Measurements from ENCODE around the genes DUSP16 and GUCY2C.

DNA sequence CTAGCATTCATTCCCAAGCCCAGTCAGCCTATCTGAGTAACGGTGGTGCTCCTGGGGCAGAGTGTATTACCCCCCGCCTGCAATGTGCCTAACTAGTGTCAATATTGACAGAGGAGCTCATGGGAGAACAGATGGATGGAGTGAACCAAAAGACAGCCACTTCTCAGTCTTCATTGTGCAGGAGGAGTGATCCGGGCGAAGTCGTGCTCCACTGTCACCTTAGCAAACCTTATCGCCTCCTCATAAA, 126.8 kb upstream of the BCL2L14 start:
- PRO-cap: no peak

DNA sequence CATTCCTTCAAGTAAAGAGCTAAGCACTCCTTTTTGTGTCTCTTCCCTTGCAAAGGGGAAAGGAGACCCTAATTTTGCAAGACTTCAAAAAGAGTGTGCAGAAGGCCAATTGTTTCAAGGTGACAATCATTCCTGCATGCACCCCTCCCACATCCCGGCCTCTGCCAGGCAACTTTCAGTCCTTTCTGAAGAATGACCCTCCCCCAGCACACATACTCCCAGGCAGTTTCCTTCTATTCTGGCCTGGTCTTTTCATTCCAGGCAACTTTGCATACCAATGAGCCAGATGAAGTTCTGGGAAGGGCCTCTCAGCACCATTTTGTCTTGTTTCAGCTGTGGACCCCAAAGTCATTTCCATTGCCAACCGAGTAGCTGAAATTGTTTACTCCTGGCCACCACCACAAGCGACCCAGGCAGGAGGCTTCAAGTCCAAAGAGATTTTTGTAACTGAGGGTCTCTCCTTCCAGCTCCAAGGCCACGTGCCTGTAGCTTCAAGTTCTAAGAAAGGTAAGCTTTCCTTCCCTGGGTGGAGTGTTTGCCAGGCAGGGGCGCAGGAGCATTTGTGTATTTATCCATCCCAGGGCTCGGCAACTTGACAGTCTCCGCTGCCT, 16.2 kb downstream of the BCL2L14 start:
- PRO-cap: no peak

- PRO-cap: bidirectional peak, plus-strand start at chr12:12466362, minus-strand start at chr12:12466266
These were observed 96.4 kb downstream of the DUSP16 start for GRCh38 chr12:12465968-12466878.

- PRO-cap: bidirectional peak, plus-strand start at chr12:12562713, minus-strand start at chr12:12562863; bidirectional peak, plus-strand start at chr12:12563175, minus-strand start at chr12:12563080
These were observed at the start of gene DUSP16 for GRCh38 chr12:12562528-12563454. DUSP16 (minus strand) TSS chr12:12562863.

GRCh38 chr12:12624300-12624758, 12.7 kb downstream of the CREBL2 start:
- PRO-cap: no peak

DNA sequence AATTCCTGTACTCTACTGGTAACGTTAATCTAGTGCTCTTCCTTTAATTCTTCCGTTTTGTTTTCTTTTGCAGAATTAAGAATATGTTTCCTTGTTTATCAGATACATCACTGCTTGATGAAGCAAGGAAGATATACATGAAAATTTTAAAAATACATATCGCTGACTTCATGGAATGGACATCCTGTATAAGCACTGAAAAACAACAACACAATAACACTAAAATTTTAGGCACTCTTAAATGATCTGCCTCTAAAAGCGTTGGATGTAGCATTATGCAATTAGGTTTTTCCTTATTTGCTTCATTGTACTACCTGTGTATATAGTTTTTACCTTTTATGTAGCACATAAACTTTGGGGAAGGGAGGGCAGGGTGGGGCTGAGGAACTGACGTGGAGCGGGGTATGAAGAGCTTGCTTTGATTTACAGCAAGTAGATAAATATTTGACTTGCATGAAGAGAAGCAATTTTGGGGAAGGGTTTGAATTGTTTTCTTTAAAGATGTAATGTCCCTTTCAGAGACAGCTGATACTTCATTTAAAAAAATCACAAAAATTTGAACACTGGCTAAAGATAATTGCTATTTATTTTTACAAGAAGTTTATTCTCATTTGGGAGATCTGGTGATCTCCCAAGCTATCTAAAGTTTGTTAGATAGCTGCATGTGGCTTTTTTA, 3.9 kb downstream of the CDKN1B start:
- PRO-cap: bidirectional peak, plus-strand start at position 466 of the sequence, minus-strand start at position 304 of the sequence

DNA sequence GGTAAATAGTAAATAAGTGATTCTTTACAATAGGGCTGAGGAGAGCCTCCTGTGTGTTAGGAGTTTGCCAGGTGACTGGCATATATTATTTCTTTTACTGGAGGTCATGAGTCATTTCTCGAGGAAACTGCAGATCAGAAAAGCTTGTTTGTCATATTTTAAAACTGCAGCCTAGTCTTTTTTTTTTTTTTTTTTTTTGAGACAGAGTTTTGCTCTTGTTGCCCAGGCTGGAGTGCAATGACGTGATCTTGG, 25.2 kb downstream of the DDX47 start:
- PRO-cap: no peak

GRCh38 chr12:12903385-12904452, 12.4 kb downstream of the GPRC5A start:
- PRO-cap: no peak

GRCh38 chr12:13043384-13043977, 700 bp upstream of the FAM234B start:
- PRO-cap: no peak

GRCh38 chr12:13066953-13067500, 22.8 kb downstream of the FAM234B start:
- PRO-cap: no peak

DNA sequence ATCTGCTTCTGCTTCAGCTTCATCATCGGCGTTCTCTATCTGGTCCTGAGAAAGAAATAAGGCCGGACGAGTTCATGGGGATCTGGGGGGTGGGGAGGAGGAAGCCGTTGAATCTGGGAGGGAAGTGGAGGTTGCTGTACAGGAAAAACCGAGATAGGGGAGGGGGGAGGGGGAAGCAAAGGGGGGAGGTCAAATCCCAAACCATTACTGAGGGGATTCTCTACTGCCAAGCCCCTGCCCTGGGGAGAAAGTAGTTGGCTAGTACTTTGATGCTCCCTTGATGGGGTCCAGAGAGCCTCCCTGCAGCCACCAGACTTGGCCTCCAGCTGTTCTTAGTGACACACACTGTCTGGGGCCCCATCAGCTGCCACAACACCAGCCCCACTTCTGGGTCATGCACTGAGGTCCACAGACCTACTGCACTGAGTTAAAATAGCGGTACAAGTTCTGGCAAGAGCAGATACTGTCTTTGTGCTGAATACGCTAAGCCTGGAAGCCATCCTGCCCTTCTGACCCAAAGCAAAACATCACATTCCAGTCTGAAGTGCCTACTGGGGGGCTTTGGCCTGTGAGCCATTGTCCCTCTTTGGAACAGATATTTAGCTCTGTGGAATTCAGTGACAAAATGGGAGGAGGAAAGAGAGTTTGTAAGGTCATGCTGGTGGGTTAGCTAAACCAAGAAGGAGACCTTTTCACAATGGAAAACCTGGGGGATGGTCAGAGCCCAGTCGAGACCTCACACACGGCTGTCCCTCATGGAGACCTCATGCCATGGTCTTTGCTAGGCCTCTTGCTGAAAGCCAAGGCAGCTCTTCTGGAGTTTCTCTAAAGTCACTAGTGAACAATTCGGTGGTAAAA, 18.3 kb downstream of the EMP1 start:
- PRO-cap: no peak

- PRO-cap: no peak
These were observed 247.6 kb downstream of the EMP1 start for GRCh38 chr12:13444129-13444530.

DNA sequence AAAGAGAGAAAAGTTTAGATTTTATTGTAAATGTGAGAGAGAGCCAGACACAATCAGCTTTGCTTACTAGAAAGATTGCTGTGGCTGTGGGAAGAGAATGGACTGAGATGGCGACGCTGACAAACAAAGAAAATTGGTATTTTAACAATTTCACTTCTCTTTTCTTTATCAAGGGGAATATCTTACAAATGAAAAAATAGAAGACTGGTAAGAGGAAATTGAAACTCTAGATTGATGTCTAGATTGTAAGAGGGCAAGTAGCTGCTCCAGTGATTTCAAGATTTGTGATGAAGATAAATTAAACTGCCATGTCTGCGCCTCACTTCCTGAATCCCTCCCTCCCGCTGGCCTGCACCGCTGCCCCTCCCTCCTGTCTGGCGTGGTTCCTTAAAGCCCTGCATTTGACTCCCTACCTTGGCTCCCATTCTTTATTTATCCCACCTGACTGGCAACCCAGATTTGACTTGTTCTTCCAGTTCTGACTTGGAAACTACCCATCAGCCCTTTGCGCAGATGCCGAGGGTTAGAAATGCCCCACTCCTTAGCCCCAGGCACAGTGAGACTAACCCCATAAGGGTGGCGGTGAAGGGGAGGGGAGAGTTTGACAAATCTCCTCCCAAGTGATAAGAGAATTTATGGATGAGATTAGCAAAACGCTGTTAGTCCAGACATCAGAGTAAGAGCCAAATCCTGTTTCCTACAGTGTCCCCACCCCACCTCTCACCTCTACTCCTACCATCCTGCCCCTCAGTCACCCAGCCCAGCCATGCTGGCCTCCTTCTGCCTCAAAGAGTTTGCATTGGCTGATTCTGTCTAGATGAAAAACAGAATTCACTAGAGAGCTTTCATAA, 125.3 kb upstream of the ATF7IP start:
- PRO-cap: bidirectional peak, plus-strand start at position 234 of the sequence, minus-strand start at position 135 of the sequence; bidirectional peak, plus-strand start at position 512 of the sequence, minus-strand start at position 284 of the sequence

DNA sequence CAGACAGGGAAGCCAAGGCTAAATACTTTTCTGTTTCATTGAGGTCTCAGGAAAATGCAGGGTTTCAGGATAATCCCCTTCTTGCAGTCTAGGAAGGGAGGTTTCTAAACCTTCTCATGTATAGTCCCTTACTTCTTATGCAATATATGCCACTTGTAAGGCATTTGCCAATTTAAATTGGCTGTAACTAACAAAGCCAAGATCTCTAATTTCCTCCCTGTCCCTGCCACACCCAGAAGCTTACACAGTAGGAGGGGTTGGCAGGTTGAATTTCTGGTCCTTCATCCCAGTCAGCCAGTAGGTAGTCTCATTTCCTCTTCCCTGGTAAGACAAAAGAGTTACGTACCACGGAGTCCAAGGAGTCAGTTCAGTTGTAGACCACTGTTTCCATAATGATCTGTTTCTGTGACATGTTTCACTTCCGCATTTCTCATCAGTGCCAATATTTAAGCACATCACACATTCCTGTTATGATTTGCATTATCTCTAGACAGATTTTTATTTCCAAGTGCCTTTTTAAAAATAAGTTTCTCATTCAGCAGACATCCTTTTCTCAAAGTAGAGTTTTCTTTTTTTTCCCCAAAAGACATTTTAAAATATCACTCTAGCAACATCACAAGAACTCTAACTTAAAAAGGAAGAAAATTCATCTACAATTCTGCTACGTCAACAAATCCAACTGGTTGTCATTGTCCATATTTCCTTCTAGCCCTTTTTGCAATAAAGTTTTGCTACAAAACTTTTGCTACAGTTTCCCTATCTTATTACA, 47.1 kb upstream of the PLBD1 start:
- PRO-cap: no peak

DNA sequence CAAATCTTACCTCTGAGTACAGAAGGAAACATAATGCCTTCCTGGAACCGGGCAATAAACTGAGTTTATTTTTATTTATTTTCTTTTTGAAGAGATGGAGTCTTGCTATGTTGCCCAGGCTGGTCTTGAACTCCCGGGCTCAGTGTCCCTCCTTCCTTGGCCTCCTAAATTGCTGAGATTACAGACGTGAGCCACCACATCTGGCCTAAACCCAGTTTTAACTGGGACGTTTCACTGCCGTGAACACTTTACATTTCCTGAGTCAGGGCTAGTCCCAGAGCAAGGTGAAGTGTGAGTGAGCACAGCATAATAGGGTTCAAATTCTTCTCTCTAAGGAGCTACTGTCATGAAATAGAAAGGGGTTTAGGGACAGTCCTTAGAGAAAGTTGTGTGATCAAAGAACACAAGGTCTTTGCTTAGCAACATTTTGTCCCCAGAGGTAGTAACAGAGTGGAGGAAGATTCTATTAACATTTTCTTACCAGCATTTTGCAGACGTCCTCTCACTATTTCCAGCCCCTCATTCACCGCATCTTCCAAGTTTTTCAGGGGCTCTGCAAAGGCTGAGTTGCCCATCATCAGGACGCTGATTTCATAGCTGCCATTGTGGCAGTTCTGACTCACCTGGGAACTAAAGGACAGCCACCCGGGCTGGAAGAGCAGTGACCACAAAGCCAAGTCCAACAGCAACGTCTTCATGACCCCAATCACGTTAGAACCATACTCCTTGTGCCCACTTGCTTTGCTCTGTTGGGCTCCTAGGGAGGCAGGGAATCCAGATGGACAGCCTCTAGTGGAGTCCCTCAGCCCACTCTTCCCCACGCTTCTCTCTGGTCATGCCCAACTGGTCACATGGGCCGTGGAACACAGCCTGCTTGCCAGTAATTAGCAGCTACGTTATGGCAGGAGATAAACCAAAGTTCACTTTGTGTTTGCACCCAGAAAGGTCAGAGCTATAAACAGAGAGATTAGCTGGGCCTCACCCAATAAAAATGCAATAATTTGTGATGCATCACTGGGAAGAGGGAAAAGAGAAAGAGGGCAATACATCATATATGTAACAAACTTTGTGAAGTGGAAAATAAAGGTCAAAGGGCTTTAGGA, at the start of gene GUCY2C:
GUCY2C (minus strand) TSS at position 849 of the 1,103 bp plus-strand sequence.
- PRO-cap: no peak

- PRO-cap: no peak
These were observed 1.6 kb downstream of the H2AJ start for GRCh38 chr12:14775810-14776121.

GRCh38 chr12:14882528-14883219, 3.0 kb downstream of the MGP start:
- PRO-cap: no peak

GRCh38 chr12:14896354-14896782, 10.7 kb upstream of the MGP start:
- PRO-cap: no peak

DNA sequence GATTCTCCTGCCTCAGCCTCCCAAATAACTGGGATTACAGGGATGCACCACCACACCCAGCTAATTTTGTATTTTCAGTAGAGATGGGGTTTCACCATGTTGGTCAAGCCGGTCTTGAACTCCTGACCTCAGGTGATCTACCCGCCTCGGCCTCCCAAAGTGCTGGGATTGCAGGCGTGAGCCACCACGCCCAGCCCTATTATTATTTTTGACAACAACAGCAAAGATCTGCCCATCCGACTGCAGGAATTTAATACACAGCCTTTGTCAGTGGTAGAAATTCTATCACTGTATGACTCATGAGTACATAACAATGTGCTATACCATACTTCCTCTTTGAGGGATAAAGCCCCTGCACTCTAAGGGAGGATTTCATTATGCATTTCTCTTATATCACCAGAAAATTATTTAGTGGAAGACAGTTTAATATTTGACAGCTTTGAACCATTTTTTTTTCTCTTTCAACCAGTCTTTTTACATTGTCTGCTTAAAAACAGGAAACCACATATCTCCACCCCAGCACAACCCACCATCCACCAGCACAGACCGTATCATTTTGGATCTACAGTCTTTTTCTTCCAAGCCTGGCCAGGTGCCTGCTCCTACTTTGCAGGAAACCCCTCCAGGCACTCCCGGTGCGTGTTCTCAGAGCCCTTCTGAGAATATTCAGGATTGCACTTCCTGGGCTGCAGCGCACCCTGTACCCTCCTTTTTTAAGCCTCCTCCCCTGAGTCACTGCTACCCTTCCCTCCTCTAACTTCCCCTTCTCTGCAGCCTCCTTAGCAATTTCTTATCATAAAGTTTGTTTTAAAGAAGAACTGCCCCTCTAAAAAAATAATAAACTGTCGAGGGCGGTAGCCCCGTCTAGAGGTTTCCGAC, 555 bp downstream of the ARHGDIB start:
- PRO-cap: bidirectional peak, plus-strand start at position 551 of the sequence, minus-strand start at position 463 of the sequence; bidirectional peak, plus-strand start at position 837 of the sequence, minus-strand start at position 658 of the sequence

DNA sequence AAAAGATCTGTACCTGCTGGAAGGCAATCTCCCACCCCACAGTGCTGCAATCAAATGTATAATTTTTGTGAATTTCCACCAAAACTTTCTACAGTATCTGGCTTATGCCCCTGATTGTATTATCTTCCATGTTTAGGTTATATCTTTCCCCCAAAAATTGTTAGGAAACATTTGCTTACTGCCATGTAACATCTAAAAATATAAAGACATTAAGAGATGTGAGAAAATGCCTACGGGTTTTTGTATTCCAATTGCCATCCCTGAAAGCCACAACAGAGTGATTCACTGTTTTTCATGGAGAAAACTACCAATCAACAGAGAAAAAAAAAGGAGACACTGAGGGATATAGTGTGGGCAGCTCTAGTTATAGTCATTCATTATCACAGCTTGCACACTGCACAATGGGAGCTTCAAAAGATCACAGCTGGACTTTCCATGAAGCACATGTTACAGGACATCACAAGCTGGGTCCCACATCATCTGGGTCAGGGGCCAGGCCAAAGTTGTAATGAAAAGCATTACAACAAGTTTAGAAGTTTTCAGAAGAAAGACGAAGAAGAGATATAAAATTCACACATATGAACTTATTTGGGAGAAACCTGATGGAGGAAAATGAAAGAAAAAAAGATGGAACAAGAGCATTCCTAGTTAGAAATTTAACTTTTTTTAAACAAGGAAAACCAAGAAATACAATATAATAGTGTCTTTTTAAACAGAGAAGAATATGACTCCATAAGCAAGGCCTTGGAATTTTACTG, 41.6 kb downstream of the RERG start:
- PRO-cap: no peak